Cardiac muscle cell (in vitro differentiated cells and primary cell): ENCODE data around the gene STK32B.

DNA sequence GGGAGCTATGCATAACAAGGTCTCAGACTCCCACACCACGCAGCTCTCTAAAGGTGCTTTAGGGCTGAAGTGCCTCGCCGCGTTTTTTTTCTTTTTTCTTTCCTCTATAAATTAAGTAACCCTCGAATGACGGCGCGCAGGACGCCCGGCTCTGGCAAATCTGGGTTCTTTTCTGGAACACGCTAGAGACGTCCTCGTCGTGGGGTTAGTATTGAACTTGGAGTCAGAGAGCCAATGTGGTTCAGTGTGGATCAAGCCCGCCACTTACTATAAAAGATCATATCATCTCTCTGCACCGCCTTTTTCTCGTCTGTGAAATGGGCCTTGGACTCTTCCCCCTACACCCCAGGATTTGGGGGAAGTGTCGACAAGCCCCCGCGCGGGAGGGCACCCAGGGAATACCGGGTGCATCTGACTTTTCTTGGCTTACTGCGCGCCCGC is 5.8 kb downstream of the MSX1 start:
- RAMPAGE, long total RNA, result no peak
- RRBS, result 0% methylated on average over 3 of the region's 25 CpGs

- RAMPAGE, long total RNA, result no peak
- RRBS, result no CpG with 5 or more reads among the region's 10 CpGs
Measured at GRCh38 chr4:4969164-4969811, 50.0 kb downstream of the CYTL1 start.

- RAMPAGE, long total RNA, result no peak
- RRBS, result 0% methylated on average over 7 of the region's 91 CpGs
Measured at GRCh38 chr4:5051080-5051957, at the start of gene STK32B. Gene STK32B, plus strand, starts transcription at chr4:5051480.

DNA sequence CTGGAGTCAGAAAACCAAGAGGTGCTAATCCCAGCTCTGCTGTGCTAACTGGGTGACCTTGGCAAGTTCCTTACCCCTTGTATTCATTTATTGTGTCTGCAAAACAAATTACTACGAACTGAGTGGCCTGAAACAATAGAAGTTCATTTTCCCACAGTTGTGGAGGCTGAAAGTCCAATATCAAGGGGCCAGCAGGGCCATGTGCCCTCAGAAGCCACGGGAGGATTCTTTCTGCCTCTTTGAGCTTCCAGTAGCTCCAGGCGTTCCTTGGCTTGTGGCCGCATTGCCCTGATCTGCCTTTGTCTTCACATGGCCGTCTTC is 271.3 kb downstream of the EVC2 start:
- RAMPAGE, long total RNA, result no peak
- RRBS, result no CpG with 5 or more reads among the region's 5 CpGs

DNA sequence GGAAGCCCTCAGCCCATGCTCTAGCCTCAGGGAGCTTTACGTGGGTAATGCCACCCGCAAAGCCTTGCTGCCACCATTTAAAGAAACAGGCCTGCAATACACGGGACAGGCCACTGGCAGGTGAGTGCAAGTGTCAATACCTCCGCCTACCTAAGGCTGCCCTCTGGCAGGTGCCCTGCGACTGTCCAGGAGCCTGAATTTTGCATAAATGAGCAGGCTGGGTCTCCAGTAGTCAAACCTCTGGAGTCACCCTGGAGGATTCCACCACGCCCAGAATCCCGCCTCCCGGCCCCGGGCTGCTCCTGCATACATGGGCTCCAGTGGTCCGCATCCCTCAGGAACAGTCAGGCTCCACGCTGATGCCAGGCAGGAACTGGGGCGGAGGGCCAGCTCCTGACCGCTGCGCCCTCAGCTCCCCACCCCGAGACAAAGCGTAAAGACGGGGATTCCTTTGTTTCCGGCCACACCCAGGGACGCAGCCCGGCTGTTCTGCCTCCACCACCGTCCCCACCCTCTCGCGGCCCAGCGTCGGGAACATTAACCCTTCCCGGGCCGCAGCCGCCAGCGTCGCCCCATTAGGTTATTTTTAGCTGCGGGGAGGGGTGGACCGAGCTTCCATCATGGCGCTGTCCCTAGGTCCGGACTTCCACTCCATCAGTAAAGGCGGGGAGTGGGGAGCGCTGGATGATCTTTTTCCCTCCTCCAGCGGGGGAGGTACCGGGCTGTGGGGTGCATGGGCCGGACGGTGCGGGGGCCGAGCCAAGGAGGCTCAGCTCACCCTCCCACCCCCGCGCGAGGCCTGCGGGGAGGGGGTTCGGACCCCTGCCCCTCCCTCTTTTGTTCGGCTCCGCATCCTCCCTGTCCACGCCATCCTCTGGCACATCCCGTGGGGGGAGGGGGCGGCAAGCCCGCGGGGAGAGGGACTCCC is 5.5 kb downstream of the CRMP1 start:
- RAMPAGE, long total RNA, result no peak
- RRBS, result 2% methylated on average over 17 of the region's 54 CpGs

DNA sequence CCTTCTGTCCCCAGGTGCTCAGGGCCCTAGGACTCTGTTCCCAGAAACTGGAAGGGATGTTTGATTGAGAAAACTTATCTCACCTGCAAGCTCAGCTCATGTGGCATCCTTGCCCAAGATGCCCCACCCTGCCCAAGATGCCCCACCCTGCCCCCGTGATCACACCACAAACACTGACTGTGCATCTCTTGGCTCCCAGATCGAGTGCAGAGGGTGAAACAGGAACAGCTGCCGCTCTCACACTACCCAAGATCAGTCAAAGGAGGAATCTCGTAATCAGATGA is 27.8 kb downstream of the JAKMIP1 start:
- RAMPAGE, long total RNA, result no peak
- RRBS, result no CpG with 5 or more reads among the region's 4 CpGs

GRCh38 chr4:6198812-6199434 is 1.4 kb downstream of the JAKMIP1 start:
- RAMPAGE, long total RNA, result no peak
- RRBS, result 4% methylated on average over 9 of the region's 27 CpGs

DNA sequence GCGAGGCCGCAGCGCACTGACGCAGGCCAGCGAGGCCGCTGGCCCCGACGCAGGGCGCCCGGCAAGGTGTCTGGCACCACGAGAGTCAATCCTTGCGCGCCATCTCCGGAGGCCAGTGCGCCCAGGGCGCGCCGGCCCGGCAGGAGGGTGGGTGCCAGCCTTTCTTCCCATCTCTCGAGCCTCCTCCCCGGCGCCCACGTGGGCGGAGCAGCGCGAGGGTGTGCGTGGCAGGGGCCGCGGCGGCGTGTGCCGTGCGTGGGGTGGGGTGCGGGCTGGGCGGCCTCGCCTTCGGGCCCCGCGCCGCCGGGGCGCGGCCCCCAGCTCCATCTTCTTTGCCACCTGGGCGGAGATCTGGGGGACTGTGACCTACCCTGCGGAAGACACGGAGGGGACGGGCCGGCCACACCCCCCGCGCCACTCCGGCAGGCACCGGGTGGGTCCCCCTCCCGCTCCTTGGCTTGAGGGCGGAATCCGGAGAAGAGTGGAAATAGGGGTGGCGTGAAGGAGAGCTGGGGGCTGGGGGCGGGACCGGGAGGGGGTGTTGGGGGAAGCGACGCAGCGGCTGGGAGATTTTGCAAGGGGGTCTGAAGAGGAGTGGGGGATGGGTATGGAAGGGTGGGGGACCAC is 801 bp downstream of the JAKMIP1 start:
- RAMPAGE, long total RNA, result no peak
- RRBS, result 2% methylated on average over 37 of the region's 61 CpGs

- RAMPAGE, long total RNA, result no peak
- RRBS, result no CpG with 5 or more reads among the region's 3 CpGs
Measured at GRCh38 chr4:6267500-6268023, 2.1 kb upstream of the WFS1 start.

DNA sequence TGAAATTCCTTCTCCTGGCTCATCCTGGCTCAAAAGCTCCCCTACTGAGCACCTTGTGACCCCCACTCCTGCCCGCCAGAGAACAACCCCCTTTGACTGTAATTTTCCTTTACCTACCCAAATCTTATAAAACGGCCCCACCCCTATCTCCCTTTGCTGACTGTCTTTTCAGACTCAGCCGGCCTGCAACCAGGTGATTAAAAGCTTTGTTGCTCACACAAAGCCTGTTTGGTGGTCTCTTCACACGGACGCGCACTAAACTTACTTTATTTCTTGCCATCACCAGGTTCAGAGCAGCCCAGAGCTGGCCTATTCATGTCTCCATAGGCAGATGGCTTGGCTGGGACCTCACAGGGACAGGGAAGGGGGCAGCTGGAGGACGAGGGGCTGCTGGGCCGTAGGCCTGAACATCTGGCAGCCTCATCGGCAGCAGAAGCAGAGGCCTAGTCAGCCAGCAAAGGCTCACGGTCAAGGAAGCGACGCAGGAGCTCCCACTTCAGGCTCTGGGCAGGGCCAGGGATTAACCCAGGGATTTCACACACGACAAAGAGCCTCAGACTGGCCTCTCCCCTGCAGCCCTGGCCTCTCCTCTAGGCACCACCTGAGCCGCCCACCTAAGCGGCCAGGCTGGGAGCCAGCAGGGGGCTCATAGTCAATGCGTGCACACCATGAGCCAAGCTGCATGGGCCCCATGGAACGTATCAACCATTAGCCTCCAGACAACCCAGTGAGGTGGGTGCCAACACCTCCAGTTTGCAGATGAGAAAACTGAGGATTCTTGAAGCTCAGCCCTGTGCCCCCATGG is 46.0 kb upstream of the MAN2B2 start:
- RAMPAGE, long total RNA, result no peak
- RRBS, result no CpG with 5 or more reads among the region's 17 CpGs

GRCh38 chr4:6576312-6576979 is 1.5 kb downstream of the MAN2B2 start:
- RAMPAGE, long total RNA, result no peak
- RRBS, result 88% methylated on average over 5 of the region's 20 CpGs

- RAMPAGE, long total RNA, result no peak
- RRBS, result no CpG with 5 or more reads among the region's 11 CpGs
Measured at GRCh38 chr4:6732558-6732970, 16.6 kb downstream of the BLOC1S4 start.

GRCh38 chr4:6747808-6748359 is 31.9 kb downstream of the BLOC1S4 start:
- RAMPAGE, long total RNA, result no peak
- RRBS, result no CpG with 5 or more reads among the region's 11 CpGs

DNA sequence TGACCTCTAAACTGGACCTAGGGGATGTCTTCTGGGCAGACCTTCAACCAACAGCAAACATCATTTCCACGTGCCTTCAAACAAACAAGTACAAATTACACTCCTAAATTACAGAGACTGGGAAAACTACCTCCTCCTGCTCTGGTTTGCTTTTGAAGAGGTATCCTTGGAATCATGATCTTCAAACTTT is 27.3 kb upstream of the KIAA0232 start:
- RAMPAGE, long total RNA, result no peak
- RRBS, result no CpG with 5 or more reads among the region's 1 CpG

GRCh38 chr4:6780231-6780703 is 2.3 kb upstream of the KIAA0232 start:
- RAMPAGE, long total RNA, result no peak
- RRBS, result no CpG with 5 or more reads among the region's 4 CpGs

DNA sequence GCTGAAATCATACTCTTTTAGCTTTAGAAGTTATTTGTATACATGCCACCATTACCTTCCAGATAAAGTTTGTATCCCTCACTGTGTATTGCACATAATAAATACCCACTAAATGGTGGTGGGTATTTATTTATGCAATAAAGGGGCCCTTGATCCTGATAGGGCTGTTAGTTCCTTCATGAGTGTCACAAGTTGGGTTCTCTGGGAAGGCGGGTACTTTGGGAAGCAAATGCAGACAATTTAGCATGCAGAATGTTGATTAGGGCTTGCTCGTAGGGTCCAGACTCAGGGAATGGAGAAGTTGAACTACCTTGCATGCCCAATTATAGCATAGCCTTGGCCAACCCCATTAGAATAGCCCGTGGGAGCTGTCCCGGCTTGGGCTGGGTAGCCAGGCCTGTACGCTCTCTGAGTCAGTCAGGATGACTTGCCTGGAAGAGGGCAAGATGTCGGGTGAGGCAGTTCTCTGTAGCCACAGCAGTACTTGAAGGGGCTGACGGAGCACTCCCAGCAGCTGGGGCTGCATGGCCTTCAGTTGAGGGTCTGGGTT is 19.4 kb downstream of the KIAA0232 start:
- RAMPAGE, long total RNA, result no peak
- RRBS, result no CpG with 5 or more reads among the region's 7 CpGs

DNA sequence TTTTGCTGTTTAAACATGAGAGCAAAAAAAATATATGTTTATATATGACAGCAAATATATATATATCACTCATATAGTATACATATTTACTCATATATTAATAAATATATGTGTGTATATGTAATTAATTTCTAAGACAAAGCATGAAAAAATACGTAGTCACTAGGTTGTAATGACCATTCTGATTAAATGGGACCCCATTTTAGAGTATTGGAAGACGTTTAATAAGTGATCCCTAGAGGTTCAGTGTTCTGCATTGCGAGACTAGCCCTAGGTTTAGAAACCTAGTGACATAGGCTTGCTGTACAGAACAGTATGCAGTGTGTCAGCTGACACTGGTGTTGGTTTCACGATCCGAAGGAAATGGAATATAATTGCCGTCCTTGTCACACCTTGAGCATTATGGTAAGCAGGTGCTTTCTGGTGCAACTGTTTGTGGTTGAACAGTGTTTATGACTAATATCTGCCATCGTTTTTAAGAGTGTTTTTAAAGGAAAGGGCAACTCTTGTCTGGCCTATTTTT is 54.1 kb upstream of the TBC1D14 start:
- RAMPAGE, long total RNA, result no peak
- RRBS, result no CpG with 5 or more reads among the region's 7 CpGs

GRCh38 chr4:6856137-6856405 is 53.6 kb upstream of the TBC1D14 start:
- RAMPAGE, long total RNA, result no peak
- RRBS, result no CpG with 5 or more reads among the region's 3 CpGs

- RAMPAGE, long total RNA, result no peak
- RRBS, result no CpG with 5 or more reads among the region's 20 CpGs
Measured at GRCh38 chr4:6892067-6892909, 17.3 kb upstream of the TBC1D14 start.

- RAMPAGE, long total RNA, result no peak
- RRBS, result no CpG with 5 or more reads among the region's 19 CpGs
Measured at GRCh38 chr4:6938202-6938980, 28.8 kb downstream of the TBC1D14 start.